HTERT-HM (cell line): Measurements from ENCODE around the gene PRDX5.

DNA sequence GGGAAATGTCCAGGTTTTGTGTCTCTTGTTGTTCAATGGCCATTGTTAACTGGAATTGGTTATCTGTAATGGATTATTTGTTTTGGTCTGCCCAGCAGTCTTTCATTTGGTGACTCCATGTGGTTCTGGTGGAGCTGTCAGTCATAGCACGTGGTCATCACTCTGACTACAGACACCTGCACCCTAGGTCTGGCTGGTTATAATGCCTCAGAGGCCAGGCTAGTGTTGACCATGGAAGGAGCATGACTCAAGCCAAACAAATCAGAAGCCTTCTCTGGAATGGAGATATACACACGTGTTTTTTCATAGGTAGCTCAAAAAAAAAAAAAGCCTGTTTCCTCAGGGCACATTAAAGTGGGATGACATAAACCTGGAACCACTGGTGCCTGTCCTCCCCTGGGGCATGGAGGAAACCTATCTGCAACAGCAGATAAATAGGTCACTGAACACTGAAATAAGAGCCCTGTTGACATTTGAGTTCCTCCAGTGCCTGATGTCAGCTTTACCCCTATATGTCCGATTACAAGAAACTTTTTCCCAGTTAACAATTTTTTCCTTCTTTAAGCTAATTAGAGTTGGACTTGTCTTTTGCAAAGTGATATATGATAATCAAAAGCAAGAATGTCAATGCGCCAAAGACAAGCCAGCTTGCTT lies 8.1 kb upstream of the PLAAT3 start:
- RRBS, result no CpG with 5 or more reads among the region's 4 CpGs

GRCh38 chr11:63631348-63631736 lies 17.1 kb upstream of the PLAAT3 start:
- RRBS, result no CpG with 5 or more reads among the region's 3 CpGs

DNA sequence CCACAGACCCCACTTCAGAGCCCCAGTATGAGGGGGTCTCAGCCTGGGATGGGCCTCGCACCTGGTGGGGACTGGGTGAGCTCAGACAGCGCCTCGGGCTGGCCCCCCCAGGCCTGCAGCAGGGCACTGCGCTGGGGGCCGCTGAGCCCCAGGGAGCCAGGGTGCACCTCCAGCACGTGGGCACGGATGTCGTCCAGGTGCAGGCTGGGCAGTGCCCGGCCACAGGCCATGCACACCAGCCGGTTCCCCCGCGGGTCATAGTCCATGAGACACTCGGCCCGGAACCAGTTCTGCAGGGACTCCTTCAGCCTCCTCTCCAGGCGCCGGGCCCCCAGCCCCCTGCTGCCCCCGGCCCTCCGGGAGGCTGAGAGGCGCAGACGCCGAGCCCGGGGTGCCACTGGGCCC lies 3.8 kb downstream of the ZFTA start:
- RRBS, result 49% methylated on average over 7 of the region's 22 CpGs

- RRBS, result no CpG with 5 or more reads among the region's 10 CpGs
Measured at GRCh38 chr11:63765212-63765900, 3.2 kb downstream of the ZFTA start.

DNA sequence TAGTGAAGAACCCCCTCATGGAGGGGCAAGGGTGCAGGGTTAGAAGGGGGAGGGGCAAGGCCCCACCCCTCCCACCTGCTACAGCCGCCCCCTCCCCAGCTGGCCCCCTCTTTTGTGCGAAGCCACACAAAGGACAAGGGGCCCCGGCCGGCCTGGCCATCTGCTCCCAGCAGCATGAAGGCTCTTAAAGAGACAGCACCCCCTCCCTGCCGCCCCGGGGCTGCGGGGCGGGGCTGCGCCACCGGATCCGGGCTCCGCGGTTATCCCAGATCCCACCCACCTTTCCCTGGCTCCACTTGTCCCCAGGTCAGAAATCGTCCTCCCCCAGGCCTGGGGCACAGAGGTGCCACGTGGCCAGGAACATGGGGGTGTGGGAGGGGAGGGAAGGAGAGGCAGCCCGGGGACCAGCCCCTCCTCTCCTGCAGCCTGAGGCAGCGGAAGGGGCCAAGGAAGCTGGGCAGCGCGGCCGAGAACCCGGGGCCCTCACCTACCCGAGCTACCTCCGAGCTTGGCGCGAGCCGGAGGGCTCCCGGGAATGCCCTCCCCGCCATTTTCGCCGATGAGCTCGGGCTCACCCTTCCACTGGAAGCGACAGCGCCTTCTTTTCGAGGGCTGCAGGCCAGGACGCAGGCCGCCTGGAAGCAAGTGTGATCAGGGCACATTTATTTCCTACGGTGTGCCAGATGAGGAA lies 2.4 kb upstream of the RCOR2 start:
- RRBS, result 13% methylated on average over 12 of the region's 37 CpGs

- RRBS, result no CpG with 5 or more reads among the region's 11 CpGs
Measured at GRCh38 chr11:63946727-63947209, 8.0 kb downstream of the NAA40 start.

DNA sequence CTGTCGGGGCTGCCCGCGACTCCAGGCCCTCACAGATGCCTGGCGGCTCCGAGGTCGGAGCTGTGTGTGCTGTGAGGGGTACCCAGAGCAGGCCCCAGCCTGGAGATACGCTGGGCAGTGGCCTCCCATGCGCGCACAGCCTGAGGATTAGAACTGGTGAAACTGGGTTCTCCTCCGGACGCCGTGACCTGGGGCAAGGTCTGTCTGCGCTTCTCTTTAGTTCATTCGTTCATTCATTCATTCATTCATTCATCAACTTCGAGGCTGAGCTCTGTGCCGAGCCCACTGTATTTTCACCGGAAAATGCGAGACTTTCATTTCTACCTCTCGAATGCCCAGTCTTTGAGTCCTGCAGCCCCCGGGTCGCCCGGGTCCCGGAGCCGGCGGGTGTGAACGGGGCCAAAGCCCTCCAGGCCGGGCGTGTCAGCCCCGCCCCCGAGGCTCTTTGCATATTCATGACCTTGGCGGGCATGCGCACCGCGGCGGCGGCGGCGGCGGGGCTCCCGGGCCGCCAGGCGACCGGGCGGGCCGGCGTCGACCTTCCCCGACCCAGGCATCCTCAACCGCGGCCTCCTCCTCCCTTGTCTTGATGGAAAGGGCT lies 24.8 kb downstream of the FLRT1 start:
- RRBS, result 13% methylated on average over 22 of the region's 50 CpGs

GRCh38 chr11:64240136-64240804 lies 625 bp upstream of the ENSG00000286264 start:
- RRBS, result 5% methylated on average over 5 of the region's 15 CpGs

- RRBS, result 10% methylated on average over 5 of the region's 26 CpGs
Measured at GRCh38 chr11:64250700-64251247, 556 bp upstream of the PLCB3 start.

DNA sequence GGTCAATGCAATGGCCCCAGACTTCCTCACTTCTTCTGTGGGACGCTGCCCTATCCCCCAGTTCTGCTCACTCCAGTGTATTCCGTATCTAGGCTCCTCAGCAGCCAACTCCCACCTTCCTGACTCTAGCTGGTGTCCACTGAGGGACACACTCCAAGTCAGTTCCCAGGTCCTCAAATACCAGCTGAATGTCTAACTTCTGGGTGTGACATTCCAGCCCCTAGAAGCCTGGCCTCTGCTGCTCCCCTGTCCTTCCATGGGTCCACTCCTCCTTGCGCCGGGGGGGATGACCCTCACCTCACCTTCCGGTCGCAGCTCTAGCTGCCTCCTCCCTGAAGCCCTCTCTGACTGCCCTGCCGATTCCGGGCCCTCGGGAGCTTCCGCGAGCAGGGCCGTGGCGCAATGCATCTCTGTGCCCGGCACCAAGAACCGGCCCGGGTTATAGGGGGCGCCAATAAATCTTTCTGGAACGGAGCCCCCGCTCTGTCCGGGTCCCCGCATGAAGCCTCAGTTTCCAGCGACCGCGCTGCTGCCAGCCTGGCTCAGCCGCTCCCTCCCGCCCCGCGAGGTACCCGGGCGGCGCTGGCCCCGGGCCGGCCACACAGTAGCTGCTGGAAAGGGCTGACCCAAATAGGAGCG lies 15.4 kb downstream of the BAD start:
- RRBS, result 3% methylated on average over 19 of the region's 34 CpGs

DNA sequence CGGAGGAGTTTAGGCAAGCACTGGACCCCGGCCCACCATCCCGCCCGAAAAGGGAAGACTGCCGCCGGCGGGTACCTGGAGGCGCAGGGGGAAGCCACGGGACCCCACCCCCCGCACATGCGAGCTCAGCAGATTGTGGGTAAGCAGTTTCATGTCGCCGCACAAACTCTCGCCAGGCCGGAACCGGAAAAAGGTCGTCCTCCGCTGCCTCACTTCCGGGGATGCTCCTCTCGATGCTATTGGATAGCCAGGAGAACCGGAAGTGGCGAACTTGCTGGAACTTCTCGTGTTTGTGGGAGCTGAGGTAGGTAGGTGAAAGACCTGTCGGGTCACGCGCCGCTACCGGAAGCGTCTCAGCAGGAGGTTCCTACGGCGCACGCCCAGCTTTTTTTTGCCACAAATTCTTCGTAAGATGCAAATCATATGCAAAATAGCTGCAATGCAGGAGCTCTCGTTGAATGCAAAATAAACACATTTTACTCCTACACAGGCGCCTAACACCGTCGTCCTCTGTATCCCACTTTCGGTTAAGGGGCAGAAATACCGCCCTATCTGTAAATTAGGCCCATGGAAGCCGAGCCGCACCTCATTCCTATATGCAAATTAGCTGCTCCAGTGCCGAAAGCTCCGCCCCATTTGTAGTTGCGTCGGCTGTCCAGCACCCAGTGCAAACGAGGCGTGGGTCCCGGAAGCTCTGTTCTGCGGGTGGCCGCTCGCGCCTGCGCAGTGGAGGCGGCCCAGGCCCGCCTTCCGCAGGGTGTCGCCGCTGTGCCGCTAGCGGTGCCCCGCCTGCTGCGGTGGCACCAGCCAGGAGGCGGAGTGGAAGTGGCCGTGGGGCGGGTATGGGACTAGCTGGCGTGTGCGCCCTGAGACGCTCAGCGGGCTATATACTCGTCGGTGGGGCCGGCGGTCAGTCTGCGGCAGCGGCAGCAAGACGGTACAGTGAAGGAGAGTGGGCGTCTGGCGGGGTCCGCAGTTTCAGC lies at the start of gene PRDX5:
Gene PRDX5, plus strand, starts transcription at position 748 of the 983 bp plus-strand sequence.
- RRBS, result 1% methylated on average over 8 of the region's 79 CpGs

- RRBS, result no CpG with 5 or more reads among the region's 19 CpGs
Measured at GRCh38 chr11:64331638-64332256, 8.3 kb upstream of the CCDC88B start.

GRCh38 chr11:64359450-64359787 lies 457 bp downstream of the RPS6KA4 start:
- RRBS, result 1% methylated on average over 5 of the region's 10 CpGs

DNA sequence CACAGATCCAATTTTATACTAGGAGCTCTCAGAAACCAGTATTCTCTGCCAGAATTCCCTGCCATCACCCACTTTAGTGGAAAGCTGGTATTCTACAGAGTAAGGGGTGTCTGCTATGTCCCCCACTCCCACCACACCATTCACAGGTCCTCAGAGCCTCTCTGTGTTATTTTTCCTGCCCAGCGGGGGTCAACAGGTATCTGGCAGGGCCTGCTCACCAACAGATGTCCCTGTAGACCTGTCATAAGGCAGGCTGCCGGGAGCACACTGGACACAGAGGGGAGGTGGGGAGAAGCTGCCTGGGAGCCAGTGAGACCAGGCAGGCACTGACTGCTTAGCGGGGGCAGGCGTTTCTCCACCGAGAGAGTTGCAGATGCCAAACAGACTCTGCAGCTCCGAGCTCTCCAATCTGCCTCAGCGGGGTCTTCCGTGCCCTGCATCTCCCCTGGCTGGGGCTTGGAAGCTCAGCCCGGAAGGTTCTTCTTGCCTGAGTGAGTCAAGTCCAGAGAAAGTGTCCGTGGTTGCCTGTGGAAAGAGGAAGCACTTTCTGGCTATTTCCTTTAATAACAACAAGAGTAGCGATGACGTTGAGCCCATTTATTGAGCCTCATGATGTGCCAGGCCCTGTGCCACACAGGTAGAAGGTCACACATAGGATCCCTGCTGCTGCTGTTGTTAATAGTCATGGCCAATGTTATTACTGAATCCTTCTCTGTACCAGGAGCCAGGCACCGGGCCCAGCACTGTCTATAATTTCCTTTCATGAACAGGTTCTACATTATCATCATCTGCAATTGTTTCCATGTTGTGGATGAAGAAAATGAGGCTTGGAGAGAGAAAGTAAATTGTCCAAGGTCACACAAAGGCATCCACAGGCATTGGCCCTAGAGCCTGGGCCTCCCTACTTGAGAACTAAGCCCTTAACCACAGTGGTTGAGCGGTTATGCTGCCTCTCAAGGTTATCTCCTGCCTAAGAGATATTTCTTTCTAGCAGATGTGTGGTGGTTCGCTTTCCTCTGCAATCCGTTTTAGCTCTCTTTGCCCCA lies 26.6 kb downstream of the RPS6KA4 start:
- RRBS, result no CpG with 5 or more reads among the region's 16 CpGs

DNA sequence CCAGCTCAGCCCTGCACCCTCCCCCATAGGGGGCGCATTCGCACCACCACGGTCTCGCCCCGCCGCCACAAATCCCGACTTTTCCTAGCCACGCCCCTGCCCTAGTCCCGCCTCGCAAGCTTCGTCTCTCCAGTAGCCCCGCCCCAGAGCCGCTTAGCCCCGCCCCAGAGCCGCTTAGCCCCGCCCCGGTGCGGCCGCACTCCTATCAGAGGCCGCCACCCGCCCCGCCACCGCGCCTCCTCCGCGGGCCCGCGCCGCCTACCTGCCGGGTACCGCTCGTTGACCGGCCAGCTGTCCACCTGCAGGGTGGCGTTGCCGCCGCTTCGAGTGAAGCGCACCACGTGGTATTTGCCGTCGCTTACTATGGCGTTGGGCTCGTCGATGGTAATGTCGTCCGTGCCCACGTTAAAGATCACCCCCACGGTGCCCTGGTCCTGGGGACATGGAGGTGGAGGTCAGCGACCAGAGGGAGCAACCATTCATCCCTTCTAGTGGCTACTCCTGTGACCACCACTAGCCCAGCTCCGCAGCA lies 39.2 kb downstream of the SLC22A12 start:
- RRBS, result 56% methylated on average over 12 of the region's 50 CpGs

GRCh38 chr11:64745696-64746522 lies 2.0 kb upstream of the RASGRP2 start:
- RRBS, result no CpG with 5 or more reads among the region's 50 CpGs

- RRBS, result no CpG with 5 or more reads among the region's 28 CpGs
Measured at GRCh38 chr11:64769879-64771119, 8.0 kb downstream of the SF1 start.

DNA sequence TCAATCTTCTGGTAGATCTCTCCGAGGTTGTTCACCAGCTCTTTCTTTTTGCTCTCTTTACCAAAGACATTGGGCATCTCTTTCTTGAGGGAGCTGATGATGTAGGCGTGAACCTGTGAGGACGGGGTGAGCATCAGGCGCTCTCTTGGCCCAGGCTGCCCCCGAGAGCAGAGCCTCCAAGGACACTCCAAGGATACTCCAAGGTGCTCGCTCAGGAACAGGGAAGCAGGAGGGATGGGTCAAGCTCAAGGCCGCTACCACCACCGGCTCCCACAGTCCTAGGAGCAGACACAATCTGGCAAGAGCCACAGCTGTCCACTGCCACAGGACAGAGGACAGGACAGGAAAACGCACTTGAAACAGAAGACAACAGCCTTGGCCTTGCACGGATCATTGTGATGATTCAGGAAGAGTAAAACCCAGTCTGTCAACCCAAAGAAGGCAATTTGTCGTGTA lies 10.9 kb upstream of the CDC42BPG start:
- RRBS, result no CpG with 5 or more reads among the region's 11 CpGs

- RRBS, result no CpG with 5 or more reads among the region's 18 CpGs
Measured at GRCh38 chr11:64876512-64877370, 1.7 kb downstream of the EHD1 start.